Right lobe of liver (tissue), 4 donors: ENCODE measurements around a stretch of chr2.

- PRO-cap, 4 experiments, result no peak in any of the 4 experiments
- RAMPAGE, long total RNA, 2 experiments, result no peak in any of the 2 experiments
Measured at GRCh38 chr2:10444386-10445029, 3.6 kb downstream of the ODC1 start.

DNA sequence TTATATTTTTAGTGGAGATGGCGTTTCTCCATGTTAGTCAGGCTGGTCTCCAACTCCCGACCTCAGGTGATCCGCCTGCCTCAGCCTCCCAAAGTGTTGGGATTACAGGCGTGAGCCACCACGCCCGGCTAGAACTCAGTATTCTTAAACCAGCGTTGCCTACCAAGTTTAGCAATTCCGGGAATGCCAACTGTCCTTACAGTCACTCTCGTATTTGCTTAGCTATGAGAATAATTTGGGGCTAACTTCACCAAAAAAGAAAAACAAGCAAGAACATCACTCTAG, 1.9 kb downstream of the ODC1 start:
- PRO-cap, 4 experiments, result peak in 1 of 4 experiments; most common plus-strand start position 171 of the sequence (in 1)
- RAMPAGE, long total RNA, 2 experiments, result no peak in any of the 2 experiments

GRCh38 chr2:10602172-10602388, 87.7 kb downstream of the NOL10 start:
- PRO-cap, 4 experiments, result no peak in any of the 4 experiments
- RAMPAGE, long total RNA, 2 experiments, result no peak in any of the 2 experiments

- PRO-cap, 4 experiments, result peak in 1 of 4 experiments; most common plus-strand start chr2:10811021 (in 1)
- RAMPAGE, long total RNA, 2 experiments, result no peak in any of the 2 experiments
Measured at GRCh38 chr2:10810661-10811241, 1.8 kb downstream of the PDIA6 start.

GRCh38 chr2:10877773-10878370, 33.9 kb upstream of the KCNF1 start:
- PRO-cap, 4 experiments, result no peak in any of the 4 experiments
- RAMPAGE, long total RNA, 2 experiments, result no peak in any of the 2 experiments

DNA sequence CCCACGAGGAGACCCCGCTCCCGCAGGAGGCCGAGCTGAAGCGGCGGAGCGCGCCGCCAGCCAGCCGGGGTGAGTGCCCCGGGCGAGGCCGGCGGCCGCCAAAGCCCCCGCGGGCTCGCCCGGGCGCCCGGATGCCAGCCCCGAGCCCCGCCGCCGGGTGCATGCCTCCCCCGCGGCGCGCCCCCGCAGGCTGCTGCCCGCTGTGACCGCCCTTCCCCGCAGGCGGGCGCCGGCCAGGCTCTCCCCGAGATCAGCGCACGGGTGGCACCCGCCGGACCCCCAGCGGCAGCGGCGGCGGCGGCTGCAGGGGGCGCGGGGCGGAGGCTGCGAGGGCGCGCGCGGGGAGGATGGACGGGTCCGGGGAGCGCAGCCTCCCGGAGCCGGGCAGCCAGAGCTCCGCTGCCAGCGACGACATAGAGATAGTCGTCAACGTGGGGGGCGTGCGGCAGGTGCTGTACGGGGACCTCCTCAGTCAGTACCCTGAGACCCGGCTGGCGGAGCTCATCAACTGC, 402 bp downstream of the KCNF1 start:
- PRO-cap, 4 experiments, result no peak in any of the 4 experiments
- RAMPAGE, long total RNA, 2 experiments, result no peak in any of the 2 experiments

DNA sequence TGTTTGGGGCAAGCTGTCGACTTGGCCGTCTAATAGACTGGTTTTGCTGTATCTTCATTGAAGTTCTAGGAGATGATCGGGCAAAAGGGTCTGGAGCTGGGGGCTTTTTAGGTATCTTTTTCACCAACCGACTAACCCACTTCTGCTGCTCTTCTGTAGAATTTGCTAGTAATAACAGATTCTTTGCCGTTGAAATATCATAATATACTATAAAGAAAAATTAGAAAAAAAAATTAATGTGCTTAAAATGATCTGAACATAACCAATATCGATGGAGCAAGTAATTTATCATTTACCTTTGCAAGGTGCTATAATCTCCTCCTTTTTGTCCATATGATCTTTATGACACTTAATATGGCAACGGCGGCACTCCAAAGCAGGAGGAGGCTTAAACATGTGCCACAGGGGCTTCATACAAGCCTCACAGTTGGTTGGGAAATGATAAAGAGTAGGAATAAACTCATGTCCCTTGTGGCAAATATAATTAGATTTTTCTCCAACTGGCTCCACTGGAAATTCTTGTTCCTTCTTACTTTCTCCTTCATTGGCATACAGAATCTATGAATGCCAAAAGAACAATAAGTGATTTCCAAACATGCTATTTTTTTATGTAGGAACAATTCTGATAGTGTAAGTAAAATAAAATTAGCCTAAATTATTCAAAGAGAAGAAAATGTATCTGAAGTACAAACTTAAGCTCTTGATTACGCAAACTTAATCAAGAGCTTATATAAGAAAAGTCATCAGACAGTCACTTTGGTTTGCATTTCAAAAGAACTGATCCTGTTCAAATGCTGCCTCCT, 37.1 kb downstream of the SLC66A3 start:
- PRO-cap, 4 experiments, result no peak in any of the 4 experiments
- RAMPAGE, long total RNA, 2 experiments, result start-site peak on the minus strand in 1 of 2 experiments, centred at positions 453 to 546 of the sequence, 22 to 37 reads per replicate

DNA sequence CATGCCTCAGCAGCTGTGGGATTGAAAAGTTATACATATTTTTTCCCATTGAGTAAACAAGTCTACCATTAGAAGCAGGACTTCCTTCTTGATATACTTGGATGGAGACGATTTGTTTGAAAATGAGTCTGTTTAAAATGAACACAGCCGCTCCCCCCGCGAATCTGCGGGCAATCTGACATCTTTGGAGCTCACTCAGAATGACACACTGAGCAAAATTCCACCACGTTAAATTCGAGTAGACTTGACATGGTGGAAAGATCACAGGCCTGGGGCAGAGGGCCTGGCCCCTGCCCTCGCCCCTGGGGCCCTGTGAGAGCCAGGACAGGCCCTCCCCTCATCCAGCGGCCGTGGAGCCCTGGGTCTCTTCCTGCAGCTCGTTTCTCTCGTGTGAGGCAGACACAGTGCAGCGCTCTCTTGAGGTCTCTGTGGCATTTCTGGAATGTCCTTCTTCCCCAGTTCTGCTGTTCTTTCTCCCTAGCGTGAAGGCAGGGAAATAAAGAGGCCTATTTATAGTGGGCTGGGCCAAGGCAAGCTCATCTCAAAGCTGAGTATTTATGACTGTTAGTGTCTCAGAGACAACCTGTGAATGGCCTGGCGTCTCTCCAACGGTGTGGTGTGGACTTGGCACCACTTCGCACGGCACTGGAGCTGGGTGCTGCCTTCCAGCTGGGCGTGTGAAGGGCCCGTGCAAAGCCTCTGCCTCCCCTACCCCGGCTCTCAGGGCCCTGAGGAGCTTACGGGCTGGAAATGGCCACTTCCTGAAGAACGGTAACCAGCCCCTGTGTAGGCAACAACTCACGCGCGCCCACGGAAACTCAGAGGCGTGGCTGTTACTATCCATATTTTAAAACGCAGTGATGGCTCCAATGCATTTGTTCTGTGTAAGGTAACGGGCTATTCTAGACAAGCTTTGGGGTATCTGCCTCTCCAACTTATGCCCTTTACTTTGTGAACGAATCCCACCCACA, 30.1 kb upstream of the ROCK2 start:
- PRO-cap, 4 experiments, result peak in 2 of 4 experiments; most common minus-strand start position 392 of the sequence (in 2)
- RAMPAGE, long total RNA, 2 experiments, result no peak in any of the 2 experiments

DNA sequence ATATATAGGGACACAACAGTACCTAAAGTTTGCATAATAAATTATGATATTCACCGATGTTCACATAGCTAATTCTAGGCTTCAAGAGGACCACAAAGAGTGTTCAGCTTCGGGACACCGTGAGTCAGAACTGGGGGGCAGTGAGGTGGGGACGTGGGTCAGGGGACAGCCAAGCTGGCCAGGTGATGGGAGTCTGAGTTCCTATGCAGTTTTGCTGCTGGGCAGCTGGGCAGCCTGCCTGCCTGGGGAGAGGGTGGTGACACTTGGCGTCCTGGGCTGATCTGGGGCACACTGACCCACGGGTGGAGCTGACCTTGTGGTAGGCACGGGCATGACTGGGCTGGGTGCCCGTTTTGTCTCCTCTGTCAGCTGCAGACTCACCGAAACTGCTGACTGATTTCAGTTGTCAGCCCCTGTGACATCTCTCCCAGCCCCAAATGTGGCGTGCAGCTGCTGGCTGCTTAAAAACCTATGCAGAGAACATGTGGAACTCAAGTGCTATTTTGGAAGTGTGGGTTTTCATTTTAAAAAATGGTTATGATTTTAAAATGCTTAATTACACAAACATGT, 32.6 kb upstream of the E2F6 start:
- PRO-cap, 4 experiments, result peak in 4 of 4 experiments; most common plus-strand start position 430 of the sequence (in 3); most common minus-strand start position 283 of the sequence (in 2)
- RAMPAGE, long total RNA, 2 experiments, result no peak in any of the 2 experiments

GRCh38 chr2:11692936-11693504, 23.0 kb upstream of the NTSR2 start:
- PRO-cap, 4 experiments, result peak in 4 of 4 experiments; most common plus-strand start chr2:11693390 (in 3)
- RAMPAGE, long total RNA, 2 experiments, result no peak in any of the 2 experiments

- PRO-cap, 4 experiments, result no peak in any of the 4 experiments
- RAMPAGE, long total RNA, 2 experiments, result no peak in any of the 2 experiments
Measured at GRCh38 chr2:11829077-11829572, 82.7 kb downstream of the LPIN1 start.

DNA sequence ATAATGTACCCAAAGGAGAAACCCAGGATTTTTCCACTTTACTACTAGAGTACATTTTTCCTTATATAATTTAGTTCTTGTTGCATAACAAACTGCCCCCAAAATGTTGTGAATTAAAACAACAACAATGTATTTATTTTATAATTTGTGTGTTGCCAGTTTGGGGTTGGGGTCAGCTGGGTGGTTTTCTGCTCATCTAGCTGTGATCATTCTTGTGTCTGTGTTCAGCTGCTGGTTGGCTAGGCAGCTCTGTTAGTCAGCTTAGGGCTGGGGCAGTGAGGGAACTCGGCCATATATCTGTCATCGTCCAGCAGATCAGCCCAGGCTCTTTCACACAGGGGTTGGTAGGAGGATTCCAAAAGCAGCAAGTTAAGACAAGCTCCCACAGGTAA, 121.4 kb downstream of the LPIN1 start:
- PRO-cap, 4 experiments, result no peak in any of the 4 experiments
- RAMPAGE, long total RNA, 2 experiments, result no peak in any of the 2 experiments

GRCh38 chr2:12007280-12007625, 260.8 kb downstream of the LPIN1 start:
- PRO-cap, 4 experiments, result peak in 4 of 4 experiments; most common plus-strand start chr2:12007552 (in 3)
- RAMPAGE, long total RNA, 2 experiments, result no peak in any of the 2 experiments

GRCh38 chr2:12008722-12009076, 262.3 kb downstream of the LPIN1 start:
- PRO-cap, 4 experiments, result no peak in any of the 4 experiments
- RAMPAGE, long total RNA, 2 experiments, result no peak in any of the 2 experiments

DNA sequence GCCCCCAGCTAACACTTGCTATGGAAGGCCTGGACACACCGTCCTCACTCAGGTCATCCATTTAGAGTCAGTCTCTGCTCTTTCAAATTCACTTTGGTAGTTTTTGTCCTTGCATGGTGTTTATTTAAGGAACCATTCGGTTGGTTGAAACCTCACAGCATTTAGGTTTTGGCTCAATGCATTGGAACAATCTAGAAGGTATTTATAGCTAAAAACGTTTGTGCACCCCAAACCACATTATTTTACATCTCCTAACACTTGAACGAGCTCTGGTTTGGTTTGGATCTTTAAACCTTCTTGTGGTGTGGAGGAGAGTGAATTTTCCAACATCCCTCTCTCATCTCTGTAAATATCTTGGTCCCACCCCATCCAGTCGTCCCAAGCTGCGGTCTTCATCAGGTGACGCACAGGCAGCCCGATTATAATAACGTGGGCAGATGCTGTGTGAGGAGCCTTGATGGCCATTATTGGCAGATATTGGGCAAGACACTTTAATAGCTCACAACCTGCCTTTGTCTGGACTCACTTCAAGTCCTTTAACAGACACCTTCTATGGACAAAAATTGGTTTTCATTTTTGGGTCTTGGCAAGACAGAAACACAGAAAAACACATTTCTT, 288.0 kb downstream of the LPIN1 start:
- PRO-cap, 4 experiments, result no peak in any of the 4 experiments
- RAMPAGE, long total RNA, 2 experiments, result no peak in any of the 2 experiments

GRCh38 chr2:12084131-12084429, 337.6 kb downstream of the LPIN1 start:
- PRO-cap, 4 experiments, result peak in 4 of 4 experiments; most common plus-strand start chr2:12084327 (in 3)
- RAMPAGE, long total RNA, 2 experiments, result no peak in any of the 2 experiments

DNA sequence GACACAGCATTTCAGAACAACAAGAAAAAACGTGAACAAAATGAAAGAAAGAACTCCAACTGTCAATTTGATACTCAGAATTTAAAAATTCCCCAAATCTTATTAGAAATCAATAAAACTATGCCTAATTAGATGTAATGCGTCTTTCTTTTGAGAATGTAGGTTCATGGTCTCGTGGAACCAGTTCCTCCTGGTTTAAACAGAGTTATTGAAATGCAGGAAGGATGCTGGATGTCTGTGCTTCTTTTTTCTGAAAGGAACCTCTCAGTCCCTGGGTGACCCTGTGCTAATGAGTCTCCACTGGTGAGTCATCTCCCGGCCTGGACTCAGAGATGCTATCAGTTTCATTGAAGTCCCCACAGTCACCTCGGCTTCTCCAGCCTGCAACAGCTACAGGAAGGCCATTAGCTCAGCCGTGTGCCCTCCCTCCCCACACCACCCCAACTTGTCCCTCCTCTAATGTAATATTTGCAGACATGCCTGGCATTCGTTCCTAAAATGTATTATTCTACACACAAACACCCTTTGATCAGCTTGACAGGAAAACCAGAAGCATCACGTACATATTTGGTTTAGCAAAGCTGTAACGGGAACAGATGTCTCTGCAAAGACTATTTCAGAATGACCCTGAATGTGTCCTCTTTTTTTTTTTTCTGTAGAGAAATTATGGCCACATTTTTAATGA, 430.6 kb downstream of the LPIN1 start:
- PRO-cap, 4 experiments, result no peak in any of the 4 experiments
- RAMPAGE, long total RNA, 2 experiments, result no peak in any of the 2 experiments

- PRO-cap, 4 experiments, result no peak in any of the 4 experiments
- RAMPAGE, long total RNA, 2 experiments, result no peak in any of the 2 experiments
Measured at GRCh38 chr2:12277342-12278000, 439.3 kb upstream of the TRIB2 start.

- PRO-cap, 4 experiments, result no peak in any of the 4 experiments
- RAMPAGE, long total RNA, 2 experiments, result no peak in any of the 2 experiments
Measured at GRCh38 chr2:12424873-12425319, 291.8 kb upstream of the TRIB2 start.

DNA sequence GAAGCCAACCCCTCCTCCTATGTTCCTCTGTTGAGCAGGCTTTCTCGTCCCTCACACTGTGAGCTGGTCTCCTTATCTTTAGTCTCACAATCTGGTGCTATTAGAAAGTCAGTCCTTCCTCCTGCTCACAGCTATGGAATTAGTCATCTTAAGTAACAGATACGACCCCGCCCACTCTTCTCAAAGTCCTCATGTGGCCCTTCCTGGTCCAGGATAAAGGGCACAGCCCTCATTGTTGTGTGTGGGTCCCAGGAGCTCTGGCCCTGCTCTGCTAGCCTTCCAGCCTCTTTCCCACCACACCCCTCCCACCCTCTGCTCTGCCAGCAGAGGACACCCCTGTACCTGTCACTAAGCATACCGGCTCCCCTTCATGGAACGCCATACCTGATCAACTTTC, 41.3 kb upstream of the TRIB2 start:
- PRO-cap, 4 experiments, result no peak in any of the 4 experiments
- RAMPAGE, long total RNA, 2 experiments, result no peak in any of the 2 experiments